SP-49 (cell line): ENCODE measurements around a stretch of chr14.

GRCh38 chr14:94291280-94291860 lies 1.7 kb downstream of the SERPINA10 start:
- PRO-cap: no peak

GRCh38 chr14:94292004-94292994 lies 769 bp downstream of the SERPINA10 start:
- PRO-cap: no peak

DNA sequence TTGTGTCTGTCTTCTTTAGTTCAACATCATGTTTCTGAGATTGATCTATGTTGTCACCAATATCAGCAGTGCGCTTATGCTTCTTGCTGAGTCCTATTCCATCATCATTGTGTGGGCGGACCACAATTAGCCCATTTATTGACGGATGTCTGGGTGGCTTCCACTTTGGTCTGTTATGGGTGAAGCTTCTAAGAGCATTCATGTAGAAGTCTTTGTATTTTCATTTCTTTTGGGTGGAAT lies 6.9 kb upstream of the SERPINA1 start:
- PRO-cap: no peak

DNA sequence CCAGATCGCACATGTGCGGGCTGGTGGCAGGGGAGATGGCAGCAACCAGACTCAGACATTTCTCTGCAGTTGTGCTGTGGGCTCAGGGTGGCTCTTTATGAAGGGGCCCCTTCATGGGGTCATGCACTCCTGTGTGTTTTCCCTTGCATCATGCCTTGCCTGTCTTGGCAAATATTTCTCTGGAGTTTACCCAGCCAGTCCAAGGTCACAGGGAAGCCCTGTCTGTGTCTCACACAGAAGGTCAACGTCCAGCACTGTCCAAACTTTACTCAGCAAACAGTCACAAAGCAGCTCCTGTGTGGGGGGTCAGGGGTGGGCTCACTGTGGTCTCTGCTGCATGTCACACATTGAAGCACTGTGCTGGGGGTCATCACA lies 12.7 kb downstream of the SERPINA5 start:
- PRO-cap: no peak

DNA sequence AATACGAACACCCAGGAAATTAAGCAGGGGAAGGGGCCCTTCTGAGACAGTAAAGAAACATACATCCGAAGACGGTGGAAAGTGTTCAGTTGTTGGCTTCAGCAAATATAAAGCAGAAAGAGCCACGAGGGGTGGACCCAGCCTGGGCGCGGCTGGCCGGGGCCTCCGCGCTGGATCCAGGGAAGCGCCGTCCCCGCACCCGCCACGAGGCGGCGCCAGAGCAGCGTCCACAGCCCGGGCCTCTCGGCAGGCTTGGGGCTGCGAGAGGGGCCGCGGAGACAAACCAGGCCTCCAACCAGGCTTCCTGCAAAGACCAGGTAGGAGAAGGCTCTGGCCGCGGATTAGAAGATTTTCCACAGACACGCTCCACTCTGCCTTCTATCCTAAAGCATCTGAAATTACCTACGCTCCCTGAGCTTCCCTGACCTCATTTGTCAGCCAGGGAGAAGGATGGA lies 77.3 kb downstream of the SERPINA3 start:
- PRO-cap: no peak

DNA sequence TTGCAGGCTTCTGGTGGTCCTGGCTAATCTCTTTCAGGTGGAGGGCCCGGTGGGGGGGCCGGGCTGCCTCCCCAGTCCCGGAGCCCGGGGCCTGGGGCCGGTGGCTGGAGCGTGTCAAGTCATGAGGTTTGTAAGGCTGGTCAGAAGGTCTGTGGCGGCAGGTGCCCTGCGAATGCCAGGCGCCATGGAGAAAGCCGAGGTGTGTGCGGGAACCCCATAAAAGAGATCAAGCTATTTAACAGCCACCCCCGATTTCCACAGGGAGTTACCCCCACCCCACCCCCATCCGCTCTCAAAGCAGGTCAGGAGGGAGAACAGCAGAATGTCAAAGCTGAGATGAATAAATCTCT lies 95.0 kb upstream of the GSC start:
- PRO-cap: no peak

- PRO-cap: no peak
Observed at GRCh38 chr14:95137826-95138256, 19.5 kb downstream of the DICER1 start.

DNA sequence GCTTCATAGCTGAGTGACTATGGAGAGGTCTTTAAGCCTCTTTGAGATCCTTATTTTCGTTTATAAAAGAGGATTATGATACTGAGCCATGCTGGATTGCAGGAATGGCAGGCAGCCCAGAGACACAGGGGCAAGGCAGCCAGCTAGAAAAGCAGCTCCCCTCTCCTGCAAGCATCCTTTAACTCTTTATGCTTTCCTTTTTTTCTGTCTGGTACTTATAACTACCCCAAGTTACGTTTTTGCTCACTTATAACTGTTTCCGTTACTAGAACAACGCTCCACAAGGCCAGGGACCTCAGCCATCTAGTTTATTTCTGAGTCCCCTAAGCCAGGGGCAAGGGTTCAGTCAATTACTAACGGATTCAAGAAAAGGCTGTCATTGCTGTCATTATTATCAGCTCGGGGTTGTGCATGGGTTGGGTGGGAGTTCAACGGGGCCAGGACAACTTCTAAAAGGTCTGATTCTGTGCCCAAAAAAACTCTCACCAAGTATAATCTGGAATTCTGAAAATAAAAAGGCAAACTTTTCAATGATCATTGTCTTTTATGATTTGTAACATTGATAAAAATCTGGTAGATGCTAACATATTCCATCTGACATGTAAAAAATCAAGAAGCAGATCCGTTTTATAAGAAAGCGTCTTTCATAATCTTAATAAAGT lies 50.7 kb upstream of the DICER1 start:
- PRO-cap: no peak

GRCh38 chr14:95237087-95237931 lies 80.0 kb upstream of the DICER1 start:
- PRO-cap: no peak

DNA sequence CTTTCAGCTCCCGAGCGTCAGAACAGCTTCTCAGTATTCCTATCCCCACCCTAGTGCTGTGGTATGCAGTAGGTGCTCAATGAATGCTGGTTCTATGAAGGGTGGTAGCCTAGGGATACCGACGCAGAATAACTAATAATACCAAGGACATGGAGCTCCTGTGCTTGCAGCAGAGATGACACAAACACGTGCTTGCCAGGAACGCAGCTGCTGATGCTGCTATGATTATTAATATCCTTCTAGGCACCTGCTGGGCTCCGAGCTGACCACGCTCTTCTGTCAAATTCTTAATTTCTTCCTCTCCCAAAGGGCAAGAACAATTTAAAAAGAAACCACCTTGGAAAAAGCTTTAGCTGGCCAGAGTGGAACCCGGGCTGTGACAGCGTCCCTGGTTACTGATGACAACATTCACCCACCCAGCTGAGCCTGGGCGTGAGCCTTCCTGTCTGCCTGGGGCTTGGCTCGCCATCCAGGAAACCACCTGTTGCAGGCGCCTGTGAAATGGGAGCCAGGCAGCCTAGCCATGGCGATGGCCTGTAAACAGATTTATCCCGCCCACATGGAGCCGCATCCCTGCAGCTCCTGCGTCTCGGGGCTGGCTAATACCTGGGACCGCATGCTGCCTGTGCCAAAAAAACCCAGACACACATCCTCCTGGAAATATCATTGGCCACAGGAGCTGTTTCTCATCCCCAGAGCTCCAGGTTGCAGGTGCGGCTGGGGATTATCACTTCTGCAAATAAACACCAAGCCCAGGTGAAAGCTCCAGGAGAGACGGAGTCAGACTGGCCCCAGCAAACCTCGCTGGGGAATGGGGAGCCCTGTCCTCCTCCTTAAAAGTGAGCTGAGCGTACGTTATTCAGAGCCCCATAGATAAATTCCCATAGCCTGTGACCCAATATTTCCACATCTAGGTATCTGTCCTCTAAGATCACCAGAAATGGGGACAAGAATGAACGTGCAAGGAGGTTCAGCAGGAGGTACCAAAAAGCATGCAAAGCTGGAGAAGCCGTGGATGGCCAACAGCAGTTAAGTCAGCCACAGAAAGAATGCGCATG lies 28.6 kb downstream of the CLMN start:
- PRO-cap: no peak

- PRO-cap: no peak
Observed at GRCh38 chr14:95308704-95309896, 10.6 kb downstream of the CLMN start.

DNA sequence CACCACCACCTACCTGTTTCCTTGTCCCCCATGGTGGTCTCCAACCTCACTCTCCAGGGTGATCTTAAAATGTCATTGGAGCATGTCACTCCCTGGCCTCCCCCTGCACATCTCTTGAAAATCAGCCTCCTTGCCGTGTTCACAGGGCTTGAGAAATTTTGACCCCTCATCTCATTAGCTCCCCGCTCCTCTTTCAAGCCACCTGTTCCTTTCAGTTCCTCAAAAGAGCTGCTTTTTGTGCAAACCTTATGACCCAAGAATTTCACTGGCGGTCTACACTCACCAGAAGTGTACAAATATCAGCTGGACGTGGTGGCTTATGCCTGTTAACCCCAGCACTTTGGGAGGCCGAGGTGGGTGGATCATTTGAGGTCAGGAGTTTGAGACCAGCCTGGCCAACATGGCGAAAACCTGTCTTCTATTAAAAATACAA lies 8.1 kb upstream of the CLMN start:
- PRO-cap: bidirectional peak, plus-strand start at position 295 of the sequence, minus-strand start at position 113 of the sequence

GRCh38 chr14:95462872-95463947 lies 53.2 kb downstream of the SYNE3 start:
- PRO-cap: no peak

- PRO-cap: no peak
Observed at GRCh38 chr14:95514835-95515698, 1.4 kb downstream of the SYNE3 start.

GRCh38 chr14:95525647-95526277 lies 9.1 kb upstream of the GLRX5 start:
- PRO-cap: no peak

DNA sequence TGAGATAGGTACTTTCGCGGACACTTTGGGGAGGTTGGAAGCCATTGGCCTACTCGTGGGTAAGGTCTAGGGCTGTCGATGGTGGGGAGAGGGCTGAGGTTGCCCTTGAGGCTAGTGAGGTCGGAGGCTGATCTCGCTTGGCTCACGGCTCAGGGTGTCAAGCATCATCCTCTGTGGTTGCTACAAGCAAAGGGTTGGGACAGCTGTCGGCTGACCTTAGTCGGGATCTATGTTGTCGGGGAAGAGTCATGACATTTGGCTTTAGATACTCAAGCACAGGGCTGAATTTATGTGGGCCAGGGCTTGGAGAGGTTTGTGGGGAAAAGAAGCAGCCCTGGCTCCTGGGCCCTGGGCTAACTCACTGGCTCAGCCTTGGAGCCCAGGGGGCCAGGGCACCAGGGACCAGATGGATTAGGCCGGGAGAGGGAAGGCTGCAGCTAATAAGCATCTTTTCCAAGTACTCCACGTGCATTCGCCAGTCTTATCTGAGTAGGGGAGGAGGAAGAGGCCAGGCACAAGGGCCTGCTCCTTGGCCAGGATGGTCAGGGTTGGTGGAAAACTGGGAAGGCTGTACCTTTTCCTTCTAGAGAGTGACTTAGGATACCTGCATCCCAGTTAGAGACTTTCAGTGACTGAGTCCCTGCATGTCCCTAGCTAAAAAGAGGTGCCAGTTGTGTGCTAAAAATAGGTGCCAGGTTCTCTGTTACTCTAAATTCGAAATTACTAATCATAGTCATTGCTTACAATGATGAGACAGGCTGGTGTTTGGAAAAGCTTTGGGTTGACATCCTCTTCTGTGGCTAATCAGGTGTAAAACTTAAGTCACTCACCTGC lies 1.1 kb downstream of the GLRX5 start:
- PRO-cap: no peak

- PRO-cap: unidirectional peak, plus-strand start at chr14:95697967
Observed at GRCh38 chr14:95697767-95698329, 11.6 kb downstream of the TCL1B start.

DNA sequence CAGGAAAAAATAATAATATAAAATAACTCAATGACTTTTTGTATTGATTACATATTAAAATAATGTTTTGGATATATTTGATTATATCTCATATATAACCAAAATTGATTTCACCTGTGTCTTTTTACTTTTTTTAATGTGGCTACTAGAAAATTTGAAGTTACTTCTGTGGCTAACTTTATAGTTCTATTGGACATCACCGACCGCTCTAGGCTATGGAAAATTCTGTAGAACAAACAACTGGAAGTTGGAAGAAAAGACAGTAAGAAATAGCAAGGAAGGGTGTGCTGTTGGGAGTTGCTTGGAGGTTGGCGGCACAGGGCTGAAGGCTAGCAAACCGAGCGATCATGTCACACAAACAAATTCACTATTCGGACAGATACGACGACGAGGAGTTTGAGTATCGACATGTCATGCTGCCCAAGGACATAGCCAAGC lies 18.1 kb downstream of the BDKRB2 start:
- PRO-cap: no peak

GRCh38 chr14:96226693-96227085 lies 22.1 kb downstream of the BDKRB2 start:
- PRO-cap: no peak

DNA sequence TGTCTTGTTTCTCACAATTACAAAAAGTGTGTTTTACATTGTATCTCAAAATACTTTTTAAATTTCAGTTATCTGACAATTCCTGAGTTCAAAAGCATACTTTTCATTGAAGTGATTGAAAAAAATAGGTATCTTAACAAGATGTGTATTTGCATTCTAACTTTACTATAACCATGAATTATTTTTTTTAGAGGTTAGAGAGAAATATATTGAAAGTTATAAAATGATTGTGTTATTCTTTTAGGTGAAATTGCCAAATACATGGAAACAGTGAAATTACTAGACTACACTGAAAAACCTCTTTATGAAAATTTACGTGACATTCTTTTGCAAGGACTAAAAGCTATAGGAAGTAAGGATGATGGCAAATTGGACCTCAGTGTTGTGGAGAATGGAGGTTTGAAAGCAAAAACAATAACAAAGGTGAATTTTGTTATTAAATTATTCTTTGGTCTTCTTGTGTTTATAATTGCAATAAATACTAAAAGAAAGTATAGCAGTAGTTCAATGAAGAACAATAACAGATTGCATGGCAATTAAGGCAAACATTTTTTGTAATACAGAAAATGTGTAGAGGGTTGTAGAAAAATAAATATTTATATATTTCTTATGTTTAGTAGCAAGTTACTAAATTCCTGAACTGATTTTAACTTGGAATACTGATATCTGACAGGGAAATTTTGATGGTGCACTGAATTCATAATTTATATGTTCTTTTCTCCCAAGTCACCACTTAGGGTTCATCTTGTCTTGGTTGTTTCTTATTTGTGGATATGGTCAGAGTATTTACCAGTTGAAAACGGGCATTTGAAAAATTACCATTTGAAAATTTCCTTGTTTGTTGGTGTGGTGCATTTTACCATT lies 63.4 kb downstream of the VRK1 start:
- PRO-cap: no peak